Left lobe of liver (tissue), 1 donor: ENCODE measurements around the gene CFAP97D2.

GRCh38 chr13:114001302-114001990 lies 27.6 kb upstream of the C13orf46 start:
- PRO-cap: no peak

DNA sequence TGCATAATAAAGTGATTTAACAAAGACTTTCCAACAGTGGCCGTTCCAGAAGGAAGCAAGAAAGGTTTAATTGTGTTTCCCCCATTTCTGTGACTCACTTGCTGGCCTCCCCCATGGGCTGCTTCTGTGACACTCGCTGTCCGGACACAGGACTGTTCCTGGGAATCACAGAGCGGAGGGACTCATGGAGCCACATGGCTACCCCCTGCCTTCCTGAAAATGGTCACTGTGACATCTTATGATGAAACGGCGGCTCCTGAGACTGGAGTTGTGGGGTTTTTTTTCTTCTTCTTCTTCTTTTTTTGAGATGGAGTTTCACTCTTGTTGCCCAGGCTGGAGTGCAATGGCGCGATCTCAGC lies 62.4 kb upstream of the C13orf46 start:
- PRO-cap: no peak

- PRO-cap: no peak
Observed at GRCh38 chr13:114075622-114075821, 56.9 kb downstream of the RASA3 start.

- PRO-cap: no peak
Observed at GRCh38 chr13:114077874-114078192, 54.6 kb downstream of the RASA3 start.

DNA sequence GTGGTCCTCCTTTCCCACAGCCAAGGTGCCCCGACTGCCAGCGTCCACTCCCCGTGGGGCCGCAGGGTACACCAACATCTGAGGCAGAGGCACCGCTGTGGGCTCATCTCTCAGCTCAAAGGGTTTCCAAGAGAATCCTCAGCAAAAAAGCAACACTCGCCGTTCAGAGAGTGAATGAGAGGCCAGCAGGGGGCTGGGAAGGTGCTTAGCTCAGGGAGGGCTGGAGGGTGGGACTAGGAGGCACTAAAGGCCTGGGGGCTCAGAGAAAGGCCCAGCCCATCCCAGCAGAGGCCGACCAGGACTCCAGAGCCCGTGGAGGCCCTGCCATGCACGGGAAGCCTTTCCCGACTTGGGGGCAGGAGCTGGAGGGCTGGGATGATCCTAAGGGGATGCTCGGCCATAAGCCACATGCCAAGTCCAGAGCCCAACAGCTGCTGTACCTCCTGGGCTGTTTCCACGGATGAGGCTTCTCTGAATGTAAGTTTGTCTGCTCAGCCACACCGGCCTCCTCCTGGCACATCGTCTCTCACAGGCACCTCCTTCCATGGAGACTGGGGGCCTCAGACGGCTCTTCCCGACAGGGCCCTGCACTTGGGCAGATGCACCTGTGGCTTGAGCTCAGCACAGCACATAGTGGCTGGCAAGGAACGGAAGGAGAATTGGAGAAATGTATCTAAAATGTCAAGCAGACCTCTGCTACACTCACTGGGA lies 19.6 kb downstream of the RASA3 start:
- PRO-cap: no peak

DNA sequence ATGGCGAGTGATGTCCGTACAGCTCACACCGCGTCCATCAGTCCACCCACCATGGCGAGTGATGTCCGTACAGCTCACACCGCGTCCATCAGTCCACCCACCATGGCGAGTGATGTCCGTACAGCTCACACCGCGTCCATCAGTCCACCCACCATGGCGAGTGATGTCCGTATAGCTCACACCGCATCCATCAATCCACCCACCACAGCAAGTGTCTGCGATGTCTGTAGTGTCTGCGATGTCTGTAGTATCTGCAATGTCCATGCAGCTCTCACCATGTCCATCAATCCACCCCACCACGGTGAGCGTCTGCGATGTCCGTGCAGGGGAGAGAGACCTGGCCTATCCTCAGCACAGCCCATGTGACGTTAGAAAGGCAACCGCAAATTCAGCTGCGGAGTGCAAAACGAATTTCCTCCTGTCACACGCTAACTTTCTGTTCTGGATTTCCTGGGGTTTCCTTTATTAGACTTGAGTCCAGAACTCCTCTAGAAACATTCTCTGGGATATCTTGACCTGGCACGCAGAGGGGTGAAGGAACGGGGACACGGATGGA lies 18.5 kb downstream of the RASA3 start:
- PRO-cap: no peak

DNA sequence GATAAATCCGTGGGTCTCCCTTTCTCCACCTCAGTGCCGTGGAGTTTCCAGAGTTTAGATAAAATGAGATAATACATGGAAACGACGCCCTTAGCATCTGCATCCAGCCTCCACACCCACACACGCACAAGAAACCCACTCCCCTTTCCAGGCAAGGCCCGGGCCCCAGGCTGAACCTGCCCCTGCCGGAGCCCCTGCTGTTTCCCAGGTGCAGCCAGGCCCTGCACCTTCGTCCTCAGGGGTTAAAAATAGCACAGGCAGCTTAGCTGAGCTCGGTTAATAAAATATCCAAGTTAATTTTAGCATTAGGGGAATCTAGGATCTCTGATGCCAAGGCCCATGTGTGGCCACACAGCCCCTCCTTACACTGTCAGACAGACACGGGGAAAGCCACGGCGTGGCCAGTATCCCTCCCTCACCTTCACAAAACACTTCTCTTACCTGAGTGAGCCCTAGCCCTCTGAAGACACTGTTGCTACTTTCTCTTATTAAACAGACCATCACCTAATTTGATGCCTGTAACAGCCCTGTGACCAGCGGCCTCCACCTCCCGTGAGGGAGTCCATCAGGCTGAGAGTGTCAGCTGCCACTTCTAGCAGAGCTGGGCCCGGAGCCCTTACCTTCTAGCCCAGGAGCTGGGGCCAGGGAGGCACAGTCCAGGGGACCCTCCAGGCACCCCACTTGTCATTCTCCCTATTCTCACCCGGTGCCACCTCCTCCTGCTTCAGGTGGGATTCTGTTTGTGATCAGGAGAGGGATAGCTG lies 4.4 kb downstream of the RASA3 start:
- PRO-cap: no peak

DNA sequence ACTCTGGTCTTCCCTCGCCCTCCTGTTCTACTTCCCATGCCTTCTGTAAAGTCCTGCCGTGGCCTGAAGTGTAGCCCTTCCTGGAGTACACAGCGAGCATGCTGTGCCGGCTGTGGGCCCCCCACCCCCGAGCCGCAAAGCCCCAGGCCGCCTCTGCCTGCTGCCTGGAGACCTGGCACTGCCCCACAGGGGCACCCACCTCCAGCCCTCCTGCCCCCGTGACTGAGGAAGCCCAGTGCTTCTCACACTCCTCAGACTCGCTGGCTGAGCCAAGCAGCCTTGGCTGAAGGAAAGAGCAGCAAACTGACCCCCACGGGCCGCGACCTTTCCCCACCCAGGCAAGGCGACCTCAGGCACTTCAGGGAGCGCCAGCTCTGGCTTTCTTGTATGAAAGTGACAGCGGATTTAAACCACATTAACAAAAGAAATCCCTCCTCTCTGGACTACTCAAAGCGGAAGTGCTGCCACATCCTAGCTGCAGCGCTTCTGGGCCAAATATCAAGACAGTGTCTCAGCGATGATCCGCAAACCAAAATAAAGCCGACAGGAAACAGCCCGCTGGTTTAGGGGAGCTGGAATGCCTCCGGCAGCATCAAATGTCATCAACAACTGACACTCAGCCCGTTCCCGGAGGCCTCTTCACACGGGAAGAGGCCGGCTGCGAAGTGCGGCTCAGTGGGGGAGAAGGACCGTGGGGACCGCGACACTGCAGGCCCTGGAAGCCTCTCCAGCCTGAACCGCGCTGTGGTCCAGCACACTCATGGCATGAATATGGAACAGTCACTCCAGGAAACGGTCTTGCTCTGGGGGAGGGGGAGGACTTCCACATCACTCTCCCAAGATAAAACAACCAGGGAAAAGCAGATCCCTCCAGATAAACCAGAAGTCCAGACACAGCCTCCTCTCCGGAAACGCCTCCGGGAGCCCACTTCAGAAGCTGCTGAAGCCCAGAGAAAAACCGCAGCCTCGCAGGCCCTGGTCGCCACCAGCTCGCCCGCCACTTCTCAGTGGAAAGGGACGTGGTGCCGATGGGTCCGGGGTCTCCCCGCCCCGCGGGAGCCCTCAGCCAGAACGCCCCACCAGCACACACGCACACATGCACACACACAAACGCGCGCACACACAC lies 1.4 kb downstream of the RASA3 start:
- PRO-cap: bidirectional peak, plus-strand start at position 873 of the sequence, minus-strand start at position 724 of the sequence

GRCh38 chr13:114153746-114154414 lies 21.5 kb upstream of the RASA3 start:
- PRO-cap: no peak

DNA sequence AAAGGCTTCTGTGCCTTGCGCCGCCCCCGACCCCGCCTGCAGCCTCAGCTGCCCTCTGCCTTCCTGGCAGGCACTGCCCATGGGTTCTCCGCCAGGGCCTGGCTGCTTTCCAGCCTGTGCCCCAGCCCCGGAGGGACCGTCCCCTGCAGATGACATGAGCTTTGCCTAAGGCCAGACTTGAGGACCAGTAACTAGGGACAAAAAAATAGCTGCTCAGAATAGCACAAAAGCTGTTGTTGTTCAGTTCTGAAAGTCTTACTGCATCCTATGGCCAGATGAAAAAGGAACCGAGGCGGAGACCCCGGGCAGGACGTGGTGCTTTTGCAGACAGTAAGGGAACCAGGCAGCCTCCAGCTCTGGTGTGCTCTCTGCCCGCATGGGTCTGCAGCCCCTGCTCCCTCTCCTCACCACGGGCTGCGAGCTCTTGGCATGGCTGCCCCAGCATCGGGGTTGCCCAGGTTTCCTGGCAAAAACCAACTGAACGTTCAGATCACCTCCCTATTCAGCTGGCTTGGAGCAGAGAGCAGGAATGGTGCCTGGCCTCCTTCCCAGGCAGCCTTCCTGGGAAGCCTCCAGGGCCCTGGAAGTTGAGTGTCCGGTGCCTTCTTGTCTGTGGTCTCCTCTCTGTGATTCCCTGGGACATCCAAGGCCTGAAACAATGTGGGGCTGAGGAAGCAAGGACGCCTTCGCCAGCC lies 12.5 kb upstream of the CFAP97D2 start:
- PRO-cap: no peak

GRCh38 chr13:114178992-114179498 lies at the start of gene CFAP97D2:
Gene CFAP97D2, plus strand, starts transcription at chr13:114179257.
- PRO-cap: no peak